ENCODE measurements around a stretch of chr6.

GRCh38 chr6:106519369-106520636 lies 109.5 kb downstream of the RTN4IP1 start:
- PRO-cap, 6 experiments: peak in 2 of 6 experiments; most common plus-strand start chr6:106520256 (in 1); most common minus-strand start chr6:106520184 (in 2)
- RAMPAGE, long total RNA, 2 experiments: no peak in any of the 2 experiments
- RRBS: no CpG with 5 or more reads among the region's 16 CpGs

- PRO-cap, 6 experiments: no peak in any of the 6 experiments
- RAMPAGE, long total RNA, 2 experiments: no peak in any of the 2 experiments
- RRBS: no CpG with 5 or more reads among the region's 2 CpGs
Measured at GRCh38 chr6:106546247-106546764, 83.0 kb downstream of the RTN4IP1 start.

- PRO-cap, 6 experiments: no peak in any of the 6 experiments
- RAMPAGE, long total RNA, 2 experiments: no peak in any of the 2 experiments
- RRBS: no CpG with 5 or more reads among the region's 4 CpGs
Measured at GRCh38 chr6:106626066-106626922, 3.0 kb downstream of the RTN4IP1 start.

GRCh38 chr6:106648585-106649413 lies 19.4 kb downstream of the QRSL1 start:
- PRO-cap, 6 experiments: no peak in any of the 6 experiments
- RAMPAGE, long total RNA, 2 experiments: no peak in any of the 2 experiments
- RRBS: no CpG with 5 or more reads among the region's 7 CpGs

- PRO-cap, 6 experiments: no peak in any of the 6 experiments
- RAMPAGE, long total RNA, 2 experiments: no peak in any of the 2 experiments
- RRBS: no CpG with 5 or more reads among the region's 7 CpGs
Measured at GRCh38 chr6:106694321-106694722, 64.9 kb downstream of the QRSL1 start.

DNA sequence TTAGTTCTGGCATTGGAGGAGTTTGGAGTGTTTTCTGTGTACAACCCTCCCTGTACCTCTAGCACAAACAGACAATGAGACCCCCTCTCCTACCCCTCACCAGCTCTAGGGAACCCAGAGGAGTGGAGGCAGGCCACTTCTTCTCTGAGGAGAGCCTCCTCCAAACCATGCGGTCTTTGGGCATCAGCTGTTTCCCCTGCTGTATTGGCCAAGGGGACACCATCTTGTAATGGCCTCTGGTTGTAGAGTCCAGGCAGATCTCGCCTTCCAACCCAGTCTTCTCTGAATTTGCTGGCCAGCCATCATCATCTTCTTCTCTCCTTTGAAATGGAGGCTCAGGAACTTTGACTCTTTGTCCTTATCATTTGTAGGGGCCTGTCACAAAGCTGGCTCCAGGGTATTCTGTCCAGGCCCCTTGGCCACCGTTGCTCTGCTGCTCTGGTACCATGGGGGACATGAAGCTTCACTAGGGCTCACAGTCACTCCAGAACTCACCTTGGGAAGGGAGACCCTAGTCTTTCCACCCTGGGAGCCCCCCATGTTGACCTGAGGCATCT lies 111.5 kb downstream of the QRSL1 start:
- PRO-cap, 6 experiments: no peak in any of the 6 experiments
- RAMPAGE, long total RNA, 2 experiments: no peak in any of the 2 experiments
- RRBS: no CpG with 5 or more reads among the region's 3 CpGs

DNA sequence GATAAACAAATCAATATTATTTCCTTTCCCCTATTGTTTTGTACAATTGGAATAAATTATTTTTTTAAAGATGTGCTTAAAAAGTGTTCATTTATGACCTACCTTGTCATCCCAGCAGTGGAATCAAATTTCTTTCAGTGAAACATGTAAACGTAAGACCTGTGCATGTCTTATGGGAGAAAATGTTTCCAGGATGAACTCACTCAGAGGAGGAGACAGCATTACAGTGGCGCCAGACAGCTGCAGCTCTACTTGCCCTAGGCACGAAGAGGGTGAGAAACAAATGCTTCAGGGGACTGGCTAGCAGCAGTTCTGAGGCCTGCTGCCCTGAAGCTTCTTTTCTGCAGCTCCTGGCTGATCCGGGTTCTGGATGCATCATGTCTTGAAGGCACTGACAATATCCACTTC lies 120.2 kb downstream of the QRSL1 start:
- PRO-cap, 6 experiments: no peak in any of the 6 experiments
- RAMPAGE, long total RNA, 2 experiments: no peak in any of the 2 experiments
- RRBS: no CpG with 5 or more reads among the region's 4 CpGs

- PRO-cap, 6 experiments: no peak in any of the 6 experiments
- RAMPAGE, long total RNA, 2 experiments: no peak in any of the 2 experiments
- RRBS: no CpG with 5 or more reads among the region's 11 CpGs
Measured at GRCh38 chr6:106785127-106785668, 155.8 kb downstream of the QRSL1 start.

- PRO-cap, 6 experiments: no peak in any of the 6 experiments
- RAMPAGE, long total RNA, 2 experiments: no peak in any of the 2 experiments
- RRBS: no CpG with 5 or more reads among the region's 11 CpGs
Measured at GRCh38 chr6:106787608-106788291, 158.4 kb downstream of the QRSL1 start.

DNA sequence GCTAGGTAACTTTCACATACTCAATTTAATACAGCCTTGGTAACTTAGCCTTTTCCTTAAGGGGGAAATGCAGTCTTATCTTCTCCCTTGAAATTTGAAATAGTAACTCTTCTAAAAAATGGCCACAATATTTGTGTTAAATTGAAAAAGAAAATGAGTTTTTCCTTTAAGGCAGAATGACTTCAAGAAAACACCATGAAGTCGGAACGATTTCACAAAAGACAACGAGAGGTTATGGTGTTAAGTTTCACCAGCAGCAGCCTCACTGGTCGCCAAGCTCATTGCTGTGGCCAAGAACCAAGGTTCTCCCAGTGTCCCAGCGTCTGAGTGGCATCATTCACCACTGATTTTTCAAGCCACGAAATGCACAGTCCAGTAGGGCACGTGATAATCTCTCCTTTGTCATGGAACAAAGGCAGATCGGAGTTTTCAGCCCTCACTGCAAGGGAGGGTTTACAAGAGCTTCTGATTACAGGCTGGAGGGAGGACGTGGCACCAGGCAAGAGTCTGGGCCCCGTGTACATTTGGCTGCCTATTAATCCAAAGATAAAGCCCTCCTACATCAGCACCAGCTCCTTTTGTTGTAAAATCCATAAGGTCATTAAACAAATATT lies 2.1 kb downstream of the CD24 start:
- PRO-cap, 6 experiments: no peak in any of the 6 experiments
- RAMPAGE, long total RNA, 2 experiments: no peak in any of the 2 experiments
- RRBS: no CpG with 5 or more reads among the region's 10 CpGs

DNA sequence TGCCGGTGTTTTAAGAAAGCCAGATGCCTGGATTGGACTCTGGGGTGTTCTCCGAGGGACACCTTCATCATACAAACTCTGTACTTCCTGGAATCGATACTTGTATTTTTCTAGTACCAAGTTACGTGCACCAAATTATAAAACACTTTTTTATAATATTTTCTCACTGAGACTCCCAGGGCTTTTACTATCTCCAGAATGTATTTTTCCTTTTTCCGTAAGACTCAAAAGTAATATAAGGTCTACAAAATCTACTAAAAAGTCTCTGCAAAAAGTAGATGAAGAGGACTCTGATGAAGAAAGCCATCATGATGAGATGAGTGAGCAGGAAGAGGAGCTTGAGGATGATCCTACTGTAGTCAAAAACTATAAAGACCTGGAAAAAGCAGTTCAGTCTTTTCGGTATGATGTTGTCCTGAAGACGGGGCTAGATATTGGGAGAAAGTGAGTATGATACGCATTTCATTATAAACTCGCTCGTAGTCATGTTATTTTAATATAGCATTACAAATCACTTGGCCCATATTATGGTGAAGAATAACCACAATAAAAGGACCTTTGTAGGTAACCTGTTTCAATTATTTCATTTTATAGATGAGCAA lies 11.9 kb downstream of the MTRES1 start:
- PRO-cap, 6 experiments: no peak in any of the 6 experiments
- RAMPAGE, long total RNA, 2 experiments: no peak in any of the 2 experiments
- RRBS: no CpG with 5 or more reads among the region's 10 CpGs

- PRO-cap, 6 experiments: no peak in any of the 6 experiments
- RAMPAGE, long total RNA, 2 experiments: no peak in any of the 2 experiments
- RRBS: no CpG with 5 or more reads among the region's 25 CpGs
Measured at GRCh38 chr6:107657789-107658789, 166.0 kb downstream of the SCML4 start.

DNA sequence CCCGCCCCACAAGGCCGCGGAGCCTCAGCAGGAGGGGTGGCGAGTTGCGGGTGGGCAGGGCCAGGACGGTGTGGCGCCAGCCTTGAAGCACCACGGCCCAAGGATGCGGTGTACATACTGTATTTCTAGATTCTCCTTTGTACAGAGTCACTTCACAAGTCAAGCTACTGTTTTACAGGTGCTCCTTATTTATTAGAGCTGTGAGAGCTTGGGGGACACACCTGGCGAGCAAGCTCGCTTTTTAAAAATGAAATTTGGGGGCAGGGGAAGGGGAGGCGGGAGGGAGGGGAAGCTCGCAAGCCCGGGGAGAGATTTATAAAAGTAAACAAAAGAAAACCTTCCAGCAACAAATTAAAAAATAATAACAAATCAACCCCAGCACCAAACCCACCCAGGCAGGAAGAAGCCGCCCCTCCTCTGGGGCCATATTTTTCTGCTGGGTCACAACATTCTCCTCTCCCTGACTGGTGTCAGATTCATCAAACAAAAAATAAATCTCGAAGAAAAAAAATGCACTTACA lies 164.4 kb downstream of the SCML4 start:
- PRO-cap, 6 experiments: no peak in any of the 6 experiments
- RAMPAGE, long total RNA, 2 experiments: no peak in any of the 2 experiments
- RRBS: no CpG with 5 or more reads among the region's 16 CpGs

DNA sequence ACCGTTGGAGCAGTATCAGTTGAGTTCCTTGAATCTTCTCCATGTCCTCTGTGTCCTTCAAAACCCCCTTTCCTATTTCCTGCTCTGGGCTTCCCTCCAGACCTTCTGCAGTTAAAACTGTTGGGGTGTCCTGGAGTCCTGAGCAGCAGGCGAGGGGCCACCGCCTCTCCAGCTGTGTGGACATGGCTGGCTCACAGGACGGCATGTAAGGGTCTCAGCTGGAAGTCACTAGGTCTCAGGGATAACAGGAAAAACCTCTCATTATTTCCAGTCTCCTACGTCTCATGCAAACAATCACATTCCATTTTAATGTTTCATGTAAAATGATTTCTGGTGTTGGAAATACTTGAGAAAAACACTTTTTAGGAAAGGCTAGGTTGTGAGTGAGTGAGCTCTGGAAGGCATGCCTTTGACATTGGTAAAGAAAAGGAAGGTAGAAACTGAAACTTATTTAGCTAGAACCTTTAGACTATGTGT lies 158.7 kb downstream of the SCML4 start:
- PRO-cap, 6 experiments: no peak in any of the 6 experiments
- RAMPAGE, long total RNA, 2 experiments: no peak in any of the 2 experiments
- RRBS: no CpG with 5 or more reads among the region's 5 CpGs

DNA sequence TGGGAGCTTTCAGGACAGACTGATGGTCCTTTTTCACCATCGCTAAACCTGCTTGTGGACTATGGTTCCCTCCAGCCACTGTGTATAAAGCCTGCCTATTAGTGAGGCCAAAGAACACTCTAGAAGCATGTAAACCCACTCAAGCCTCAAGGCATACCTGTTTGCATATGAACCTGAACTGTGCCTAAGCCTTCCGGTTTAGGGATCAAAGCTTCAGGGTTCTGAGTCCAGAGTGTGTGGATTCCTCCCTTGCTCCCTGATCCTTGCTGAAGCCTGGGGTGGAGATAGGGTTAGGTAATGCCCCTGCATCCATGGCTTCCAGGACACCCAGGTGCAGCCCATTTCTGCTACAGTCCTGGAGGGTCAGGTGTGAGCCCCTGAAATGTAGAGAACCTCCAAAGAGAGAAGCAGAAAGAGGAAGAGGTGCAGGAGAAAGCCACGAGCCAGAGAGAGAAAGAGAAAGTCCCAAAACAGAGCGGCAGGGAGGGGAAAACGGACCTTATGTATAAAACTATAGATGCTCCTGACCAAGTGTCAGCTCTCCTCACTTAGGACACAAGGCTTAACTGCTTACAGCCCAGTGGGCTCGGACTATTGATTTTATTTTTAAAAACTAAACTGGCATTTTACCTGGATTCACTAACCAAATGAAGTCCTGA lies 93.3 kb downstream of the SCML4 start:
- PRO-cap, 6 experiments: no peak in any of the 6 experiments
- RAMPAGE, long total RNA, 2 experiments: no peak in any of the 2 experiments
- RRBS: no CpG with 5 or more reads among the region's 6 CpGs

DNA sequence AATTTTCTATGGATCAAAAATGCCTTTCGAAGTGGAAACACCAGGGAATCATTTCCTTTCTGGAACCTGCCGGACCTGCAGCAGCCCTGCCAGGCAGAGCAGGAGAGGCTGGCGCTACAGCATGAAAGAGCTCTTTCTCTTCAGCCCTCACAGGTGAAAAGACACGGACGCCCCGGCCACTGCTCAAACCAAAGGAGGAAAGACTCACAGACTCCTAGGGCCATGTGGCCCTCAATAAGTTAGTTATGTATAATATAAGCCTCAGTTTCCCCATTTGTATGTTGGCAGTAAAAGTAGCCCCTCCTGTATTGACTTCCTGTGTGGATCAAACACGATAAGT lies 8.3 kb downstream of the SCML4 start:
- PRO-cap, 6 experiments: no peak in any of the 6 experiments
- RAMPAGE, long total RNA, 2 experiments: no peak in any of the 2 experiments
- RRBS: no CpG with 5 or more reads among the region's 7 CpGs

DNA sequence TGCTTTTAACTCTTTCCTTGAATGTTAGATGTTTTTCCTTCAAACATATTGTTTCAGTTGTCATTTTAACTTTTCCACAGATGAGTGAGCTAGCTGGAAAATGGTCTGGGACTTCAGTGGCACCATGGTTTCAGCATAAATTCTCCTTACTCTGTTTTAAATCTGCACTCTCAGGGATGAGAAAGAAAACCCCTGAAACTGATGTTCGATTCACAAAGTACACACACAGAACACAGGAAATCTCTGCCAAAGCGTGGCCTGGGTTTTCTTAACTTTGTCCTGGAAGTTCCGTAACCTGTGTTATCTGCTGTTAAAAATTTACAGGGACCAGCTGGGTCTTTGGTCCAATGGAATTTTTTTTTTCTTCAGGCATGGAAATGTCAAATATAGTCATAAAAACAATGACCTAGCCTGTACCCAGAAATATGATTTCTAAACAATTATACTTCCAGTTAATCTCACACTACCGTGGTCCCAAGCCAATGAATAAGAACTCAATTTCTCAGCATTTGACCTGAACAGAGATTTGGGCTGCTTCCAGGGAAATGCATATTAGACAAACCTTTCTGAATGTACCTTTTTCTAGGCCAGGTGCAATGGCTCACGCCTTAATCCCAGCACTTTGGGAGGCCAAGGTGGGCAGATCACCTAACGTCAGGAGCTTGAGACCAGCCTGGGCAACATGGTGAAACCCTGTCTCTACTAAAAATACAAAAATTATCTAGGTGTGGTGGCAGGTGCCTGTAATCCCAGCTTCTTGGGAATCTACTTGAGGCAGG lies 7.2 kb downstream of the SCML4 start:
- PRO-cap, 6 experiments: no peak in any of the 6 experiments
- RAMPAGE, long total RNA, 2 experiments: no peak in any of the 2 experiments
- RRBS: no CpG with 5 or more reads among the region's 6 CpGs

GRCh38 chr6:107819901-107820946 lies 3.9 kb downstream of the SCML4 start:
- PRO-cap, 6 experiments: no peak in any of the 6 experiments
- RAMPAGE, long total RNA, 2 experiments: no peak in any of the 2 experiments
- RRBS: no CpG with 5 or more reads among the region's 19 CpGs

DNA sequence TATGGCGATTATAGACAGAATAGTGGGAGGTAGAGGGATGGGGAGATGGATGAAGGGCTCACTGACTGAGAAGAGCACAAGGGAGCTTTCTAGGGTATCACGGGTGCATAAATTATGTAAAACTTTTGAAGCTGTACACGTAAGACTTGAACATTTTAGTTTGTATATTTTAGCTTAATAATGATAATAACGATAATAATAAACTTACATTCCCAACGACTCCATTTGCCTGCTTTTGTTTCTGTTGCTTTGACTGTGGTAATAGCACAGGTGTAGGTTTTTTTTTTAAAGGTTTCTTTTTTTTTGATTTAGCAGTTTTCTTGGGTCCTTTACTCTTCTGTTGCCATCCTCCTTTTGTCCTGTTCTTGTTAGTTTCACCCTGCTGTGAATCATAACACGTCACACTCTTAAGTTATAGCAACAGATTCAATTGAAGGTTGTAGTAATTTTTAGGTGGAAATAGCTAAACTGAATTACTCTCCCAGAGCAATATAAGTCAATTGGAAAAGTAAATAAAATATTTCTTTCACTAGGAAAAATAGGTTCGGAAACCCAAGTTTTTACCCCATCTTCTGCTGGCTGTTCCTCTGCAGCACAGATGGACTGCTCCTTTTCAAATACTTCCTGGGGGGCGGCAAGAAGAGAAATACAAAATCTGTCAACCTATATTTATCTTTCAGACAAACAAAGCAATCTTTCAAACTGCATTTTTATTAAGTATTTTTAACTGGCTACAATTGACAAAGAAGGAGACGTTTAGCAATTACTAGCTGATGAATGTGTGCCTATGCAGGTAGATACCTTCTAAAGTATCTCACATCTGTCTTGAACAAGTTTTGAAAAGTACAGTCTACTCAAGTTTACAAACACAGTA lies 64.5 kb downstream of the SEC63 start:
- PRO-cap, 6 experiments: no peak in any of the 6 experiments
- RAMPAGE, long total RNA, 2 experiments: no peak in any of the 2 experiments
- RRBS: no CpG with 5 or more reads among the region's 9 CpGs

- PRO-cap, 6 experiments: no peak in any of the 6 experiments
- RAMPAGE, long total RNA, 2 experiments: no peak in any of the 2 experiments
- RRBS: no CpG with 5 or more reads among the region's 4 CpGs
Measured at GRCh38 chr6:108075189-108075374, 541 bp upstream of the OSTM1 start.